Parietal lobe (tissue), 2 donors: Measurements from ENCODE around the gene KLF15.

- RAMPAGE, long total RNA, result no peak
These were observed 70.9 kb downstream of the SLC12A8 start for GRCh38 chr3:125141413-125142186.

DNA sequence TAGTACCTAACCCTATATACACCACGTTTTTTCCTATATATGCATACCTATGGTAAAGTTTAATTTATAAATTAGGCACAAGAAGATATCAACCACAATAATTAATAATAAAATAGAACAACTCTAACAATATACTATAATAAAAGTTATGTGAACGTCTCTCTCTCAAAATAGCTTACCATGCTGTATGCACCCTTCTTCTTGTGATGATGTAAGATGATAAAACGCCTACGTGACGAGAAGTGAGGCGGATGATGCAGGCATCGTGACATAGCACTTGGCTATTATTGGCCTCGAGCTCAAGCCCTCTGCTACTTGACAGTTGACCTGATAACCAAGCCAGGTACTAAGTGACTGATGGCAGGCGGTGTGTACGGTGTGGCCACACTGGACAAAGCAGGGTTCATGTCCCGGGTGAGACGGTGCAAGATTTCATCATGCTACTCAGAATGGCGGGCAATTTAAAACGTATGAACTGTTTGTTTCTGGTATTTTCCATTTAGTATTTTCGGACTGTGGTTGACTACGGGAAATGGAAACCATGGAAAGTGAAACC lies 57.8 kb downstream of the SLC12A8 start:
- RAMPAGE, long total RNA, result no peak

- RAMPAGE, long total RNA, result no peak
These were observed 837 bp downstream of the SLC12A8 start for GRCh38 chr3:125211548-125212273.

DNA sequence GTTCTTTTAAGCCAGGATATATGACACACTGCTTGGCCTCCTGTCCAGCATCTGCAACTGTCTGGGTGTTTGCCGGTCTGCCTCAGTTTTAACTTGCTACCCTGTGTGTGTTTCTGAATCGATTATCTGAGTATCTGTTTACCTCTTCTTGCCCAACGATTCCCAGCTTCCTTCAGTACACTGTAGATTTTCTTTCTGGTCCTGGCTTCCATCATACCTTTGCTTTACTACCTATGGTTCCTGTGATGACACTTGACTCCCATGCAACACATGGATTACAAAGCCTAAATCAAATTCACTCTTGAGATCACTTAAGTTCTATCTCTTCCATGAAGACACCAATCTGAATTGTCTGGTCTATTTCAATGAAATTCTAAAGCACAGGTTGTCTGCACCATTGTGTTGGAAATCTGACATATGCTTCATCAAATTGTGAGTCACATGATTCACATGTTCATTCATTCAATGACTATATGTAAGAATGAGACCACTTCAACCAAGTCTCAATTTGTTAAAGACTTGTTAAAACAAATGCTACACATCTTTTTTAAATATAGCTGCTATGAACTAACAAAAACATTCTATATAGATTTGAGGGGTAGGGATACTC lies 59.4 kb upstream of the SLC12A8 start:
- RAMPAGE, long total RNA, result no peak

DNA sequence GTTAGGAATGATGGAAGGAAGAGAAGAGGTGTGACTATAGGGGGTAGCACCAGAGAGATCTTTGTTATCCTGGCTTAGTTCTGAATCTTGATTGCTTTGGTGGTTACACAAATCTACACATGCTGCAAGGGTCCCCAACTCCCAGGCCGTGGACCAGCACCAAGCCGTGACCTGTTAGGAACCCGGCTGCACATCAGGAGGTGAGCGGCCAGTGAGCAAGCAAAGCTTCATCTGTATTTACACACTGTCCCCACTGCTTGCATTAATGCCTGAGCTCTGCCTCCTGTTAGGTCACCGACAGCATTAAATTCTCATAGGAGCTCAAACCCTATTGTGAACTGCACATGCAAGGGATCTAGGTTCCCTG lies 71.9 kb downstream of the ZNF148 start:
- RAMPAGE, long total RNA, result no peak

GRCh38 chr3:125313263-125313765 lies 61.8 kb downstream of the ZNF148 start:
- RAMPAGE, long total RNA, result no peak

GRCh38 chr3:125362057-125362926 lies 12.8 kb downstream of the ZNF148 start:
- RAMPAGE, long total RNA, result no peak

- RAMPAGE, long total RNA, result no peak
These were observed 12.0 kb downstream of the ZNF148 start for GRCh38 chr3:125362927-125363636.

- RAMPAGE, long total RNA, result no peak
These were observed 7.7 kb downstream of the ZNF148 start for GRCh38 chr3:125367265-125368033.

DNA sequence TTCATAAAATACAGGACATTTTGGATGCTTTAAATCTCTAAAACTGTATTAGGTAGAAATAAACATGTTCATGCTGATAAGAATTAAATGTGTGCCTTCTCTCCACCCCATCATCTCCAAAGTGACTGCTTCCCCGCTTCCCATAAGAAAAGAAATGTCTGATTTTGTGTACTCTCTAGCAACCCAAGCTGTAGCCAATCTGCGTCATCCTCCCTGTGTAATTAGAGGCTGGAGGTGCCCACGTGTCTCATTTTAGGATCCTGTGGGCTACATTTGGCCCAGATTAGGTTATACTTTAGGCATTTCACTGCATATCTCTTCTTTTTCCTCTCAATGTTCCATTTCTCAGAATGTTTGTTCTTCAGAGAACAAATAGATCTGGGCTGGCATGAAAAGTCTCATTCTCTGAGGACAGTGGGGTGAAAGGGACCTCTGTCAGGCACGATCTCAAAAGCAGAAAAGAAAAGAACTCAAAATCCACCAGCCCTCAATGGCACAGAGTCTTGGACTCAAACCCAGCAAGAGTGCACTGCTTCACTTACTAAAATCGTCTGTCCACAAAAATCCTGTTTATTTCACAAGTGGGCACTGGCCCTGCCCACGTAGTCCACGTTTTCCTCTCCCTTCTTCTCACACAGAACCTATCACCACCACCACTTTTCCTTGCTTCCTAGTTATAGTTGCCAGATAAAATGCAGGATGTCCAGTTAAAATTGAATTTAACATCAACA lies 19.4 kb upstream of the ZNF148 start:
- RAMPAGE, long total RNA, result no peak

DNA sequence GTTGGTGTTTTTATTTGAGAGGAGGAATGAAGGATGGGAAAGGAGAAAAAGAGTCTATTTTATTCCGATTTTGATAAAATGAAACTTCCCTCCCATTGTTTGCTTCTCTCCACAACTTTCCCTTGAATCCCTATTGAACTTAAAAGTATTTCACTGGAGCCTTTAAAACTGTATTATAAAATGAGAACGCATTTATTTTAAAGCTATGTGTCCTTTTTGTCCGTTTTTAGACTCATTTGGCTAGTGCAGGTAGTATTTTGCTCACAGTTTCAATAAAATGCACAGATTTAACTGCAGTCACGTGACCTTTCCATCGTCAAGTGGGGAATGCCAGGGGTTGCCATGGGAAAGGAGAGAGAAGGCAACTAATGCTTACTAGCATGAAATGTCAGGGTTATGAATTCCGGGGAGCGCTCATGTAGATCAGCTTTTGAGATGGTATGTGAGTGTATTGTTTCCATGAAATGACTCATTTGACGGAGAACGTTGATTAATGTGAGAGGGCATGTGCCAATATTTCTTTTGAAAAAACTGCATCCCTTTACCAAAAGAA lies 7.8 kb upstream of the OSBPL11 start:
- RAMPAGE, long total RNA, result no peak

DNA sequence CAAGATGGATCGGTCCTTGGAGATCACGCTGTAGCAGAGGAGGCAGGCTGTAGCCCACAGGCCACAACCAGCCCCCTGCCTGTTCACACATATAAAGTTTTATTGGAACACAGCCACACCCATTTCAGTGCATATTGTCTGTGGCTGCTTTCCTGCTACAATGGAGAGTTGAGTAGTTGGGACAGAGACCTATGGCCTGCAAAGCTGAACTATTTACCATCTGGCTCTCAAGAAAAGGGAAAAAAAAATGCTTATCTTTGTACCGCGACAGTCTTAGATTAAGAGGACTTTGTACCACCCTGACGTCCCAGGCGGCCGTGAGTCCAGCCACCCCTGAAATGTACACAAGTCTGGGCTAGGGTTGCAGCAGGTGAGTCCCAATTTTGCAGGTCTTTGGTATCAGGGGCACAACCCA lies 179.2 kb upstream of the OSBPL11 start:
- RAMPAGE, long total RNA, result no peak

- RAMPAGE, long total RNA, result no peak
These were observed 106.2 kb upstream of the ROPN1B start for GRCh38 chr3:125862611-125863413.

GRCh38 chr3:125914907-125915223 lies 54.1 kb upstream of the ROPN1B start:
- RAMPAGE, long total RNA, result no peak

DNA sequence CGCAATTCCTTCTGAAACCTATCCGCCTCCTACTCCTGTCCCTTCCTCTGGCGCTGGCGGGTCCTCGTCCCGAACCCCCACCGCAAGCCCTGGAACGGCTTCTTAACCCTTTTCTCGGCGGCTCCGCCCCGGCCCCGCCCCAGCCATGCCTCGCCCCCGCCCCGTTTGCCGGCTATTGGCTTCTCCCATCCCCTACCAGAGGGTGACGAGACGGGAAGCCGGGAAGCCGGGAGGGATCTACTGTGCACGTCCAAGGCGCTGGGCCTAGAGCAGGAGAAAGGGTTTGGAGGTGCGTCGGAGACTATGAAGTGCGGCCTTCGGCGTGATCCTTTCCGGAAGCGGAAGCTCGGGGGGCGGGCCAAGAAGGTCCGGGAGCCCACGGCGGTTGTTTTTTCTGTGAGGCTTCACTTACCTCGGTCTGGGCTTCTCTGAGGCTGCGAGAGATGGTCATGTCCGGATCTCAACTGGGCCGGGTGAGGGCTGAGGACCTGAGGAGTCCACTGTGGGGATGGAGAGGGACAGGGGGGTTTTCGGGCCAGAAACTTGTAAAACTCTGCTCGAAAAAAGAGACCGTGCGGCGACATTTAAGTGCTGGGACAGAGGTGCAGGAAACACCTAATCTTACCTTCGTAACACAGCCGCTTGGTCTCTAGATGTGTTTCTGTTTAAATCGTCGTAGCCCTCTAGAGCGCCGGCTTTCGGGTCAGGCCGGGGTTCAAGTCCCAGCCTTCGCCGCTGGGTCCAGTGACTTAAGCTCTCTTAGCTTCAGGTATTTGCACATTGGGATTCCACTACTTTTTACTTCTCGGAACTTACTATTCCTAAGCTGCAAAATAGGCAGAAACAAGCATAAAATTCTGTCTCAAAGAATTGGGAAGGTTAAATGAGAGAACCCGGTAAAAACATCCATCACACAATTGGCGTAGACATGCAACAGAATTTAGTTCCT lies 21.5 kb downstream of the ROPN1B start:
- RAMPAGE, long total RNA, result no peak

- RAMPAGE, long total RNA, result no peak
These were observed 86.0 kb upstream of the ALDH1L1 start for GRCh38 chr3:126266187-126266977.

- RAMPAGE, long total RNA, result no peak
These were observed 3.3 kb downstream of the KLF15 start for GRCh38 chr3:126353573-126354733.

- RAMPAGE, long total RNA, result no peak
These were observed at the start of gene KLF15 for GRCh38 chr3:126357045-126357531. KLF15 (minus strand) TSS chr3:126357408.

- RAMPAGE, long total RNA, result no peak
These were observed 36.2 kb downstream of the ZXDC start for GRCh38 chr3:126439284-126440031.

DNA sequence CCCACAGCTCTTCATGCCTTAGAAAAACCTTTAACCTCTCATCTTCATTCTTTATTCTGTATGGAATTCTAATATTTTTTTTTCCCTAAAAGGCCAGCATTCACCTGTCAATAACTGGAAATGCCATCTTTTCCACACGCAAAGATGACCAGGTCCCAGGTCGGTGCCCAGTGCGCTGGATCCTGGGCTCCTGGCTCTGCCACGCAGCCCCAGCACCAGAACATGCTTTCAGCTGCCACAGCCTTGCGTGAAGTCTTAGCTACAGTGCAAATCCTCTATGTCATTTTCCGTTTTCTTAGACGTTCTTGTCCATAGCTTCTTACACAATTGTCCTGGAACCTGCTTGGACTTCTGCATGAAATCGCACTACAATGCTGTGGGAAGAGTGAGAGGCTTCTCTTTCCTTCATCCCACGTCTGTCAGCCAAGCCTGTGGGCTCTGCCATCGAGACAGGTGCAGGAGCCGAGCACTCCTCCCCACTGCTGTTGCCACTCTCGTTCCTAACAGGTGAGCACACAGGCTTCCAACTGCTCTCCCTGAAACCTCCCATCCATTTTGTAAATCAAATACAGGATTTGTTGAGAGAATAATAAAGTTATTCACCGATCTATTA lies 23.6 kb downstream of the ZXDC start:
- RAMPAGE, long total RNA, result no peak